SK-N-MC (cell line): ENCODE measurements around a stretch of chr17.

DNA sequence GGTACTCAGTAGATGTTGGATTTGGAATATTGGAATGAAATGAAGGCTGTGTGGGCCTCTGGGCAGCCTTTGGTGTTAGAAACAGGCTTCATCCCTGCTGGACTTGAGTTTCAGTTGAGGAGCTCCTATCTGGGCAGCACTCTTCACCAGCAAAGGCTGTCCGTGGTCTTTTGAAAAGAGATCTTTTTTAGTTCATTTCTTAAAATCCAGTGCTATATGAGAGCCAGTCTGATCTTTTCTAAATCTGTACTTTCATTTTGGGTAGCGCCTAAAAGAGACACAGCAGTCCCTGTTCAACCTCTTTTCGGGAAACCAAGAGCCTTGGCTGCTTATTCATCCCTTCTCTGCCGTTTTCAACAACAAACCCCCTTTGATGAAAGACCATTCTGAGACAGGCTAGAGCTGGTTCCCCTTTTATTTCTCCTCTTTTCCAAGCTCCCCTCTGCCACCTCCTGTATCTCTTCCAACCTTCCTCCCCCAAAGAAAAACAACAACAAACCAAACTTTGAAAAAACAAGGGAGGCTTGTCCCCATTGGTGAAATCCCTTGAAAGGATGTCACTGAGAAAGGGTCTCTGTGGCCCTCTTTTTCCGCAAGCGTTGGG lies 101.1 kb downstream of the PITPNC1 start:
- RRBS: no CpG with 5 or more reads among the region's 6 CpGs

GRCh38 chr17:67492797-67493427 lies 115.8 kb downstream of the PITPNC1 start:
- RRBS: no CpG with 5 or more reads among the region's 14 CpGs

- RRBS: 60% methylated on average over 1 of the region's 28 CpGs
Observed at GRCh38 chr17:67528605-67529585, 151.8 kb downstream of the PITPNC1 start.

GRCh38 chr17:68070646-68071047 lies 35.1 kb downstream of the KPNA2 start:
- RRBS: no CpG with 5 or more reads among the region's 8 CpGs

DNA sequence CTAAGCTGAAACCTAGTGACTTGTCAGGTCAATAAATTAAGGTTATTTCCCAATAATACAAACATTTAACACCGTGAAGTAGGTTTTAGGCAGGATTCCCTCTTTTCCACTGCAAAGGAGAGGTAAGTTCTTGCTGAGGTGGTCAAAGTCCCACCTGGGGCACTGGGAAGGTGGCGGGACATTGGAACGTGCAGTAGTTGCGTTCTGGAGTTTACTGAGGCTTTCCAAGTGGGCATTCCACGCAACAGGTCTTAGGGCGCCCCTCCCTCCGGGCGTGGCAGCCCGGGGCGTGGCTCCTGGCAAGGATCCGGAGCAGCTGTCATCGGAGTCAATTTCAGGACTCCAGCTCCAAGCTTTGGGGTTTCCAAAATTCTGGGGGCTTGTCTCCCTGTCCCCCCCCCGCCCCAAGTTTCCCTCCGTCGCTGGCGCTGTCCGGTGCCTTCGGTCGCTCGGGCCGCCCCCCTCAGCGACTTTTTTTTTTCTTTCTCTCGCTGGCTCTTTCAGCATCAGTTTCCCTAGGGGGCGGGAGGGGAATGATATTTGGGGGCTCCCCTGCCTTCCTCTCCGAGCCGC lies 43.1 kb upstream of the AMZ2 start:
- RRBS: no CpG with 5 or more reads among the region's 26 CpGs

GRCh38 chr17:68205606-68206295 lies 42.1 kb upstream of the AMZ2 start:
- RRBS: 1% methylated on average over 14 of the region's 64 CpGs

DNA sequence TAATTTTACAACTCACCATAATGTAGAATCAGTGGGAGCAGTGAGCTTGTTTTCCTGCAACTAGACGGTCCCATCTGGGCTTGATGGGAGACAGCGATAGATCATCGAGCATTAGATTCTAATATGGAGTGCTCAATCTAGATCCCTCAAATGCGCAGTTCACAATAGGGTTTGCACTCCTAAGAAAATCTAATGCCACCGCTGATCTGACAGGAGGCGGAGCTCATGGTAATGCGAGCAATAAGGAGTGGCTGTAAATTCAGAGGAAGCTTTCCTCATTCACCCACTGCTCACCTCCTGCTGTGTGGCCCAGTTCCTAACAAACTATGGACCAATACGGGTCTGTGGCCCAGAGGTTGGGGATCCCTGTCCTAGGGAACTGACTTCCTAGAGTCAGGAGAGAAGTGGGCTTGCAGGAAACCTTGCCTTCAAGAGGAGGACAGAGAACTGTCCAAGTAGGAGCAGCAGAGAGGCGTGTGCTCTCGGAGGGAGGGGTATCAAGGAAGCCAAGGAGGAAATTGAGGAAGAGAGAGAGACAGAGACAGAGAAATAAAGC lies 25.2 kb upstream of the AMZ2 start:
- RRBS: no CpG with 5 or more reads among the region's 10 CpGs

DNA sequence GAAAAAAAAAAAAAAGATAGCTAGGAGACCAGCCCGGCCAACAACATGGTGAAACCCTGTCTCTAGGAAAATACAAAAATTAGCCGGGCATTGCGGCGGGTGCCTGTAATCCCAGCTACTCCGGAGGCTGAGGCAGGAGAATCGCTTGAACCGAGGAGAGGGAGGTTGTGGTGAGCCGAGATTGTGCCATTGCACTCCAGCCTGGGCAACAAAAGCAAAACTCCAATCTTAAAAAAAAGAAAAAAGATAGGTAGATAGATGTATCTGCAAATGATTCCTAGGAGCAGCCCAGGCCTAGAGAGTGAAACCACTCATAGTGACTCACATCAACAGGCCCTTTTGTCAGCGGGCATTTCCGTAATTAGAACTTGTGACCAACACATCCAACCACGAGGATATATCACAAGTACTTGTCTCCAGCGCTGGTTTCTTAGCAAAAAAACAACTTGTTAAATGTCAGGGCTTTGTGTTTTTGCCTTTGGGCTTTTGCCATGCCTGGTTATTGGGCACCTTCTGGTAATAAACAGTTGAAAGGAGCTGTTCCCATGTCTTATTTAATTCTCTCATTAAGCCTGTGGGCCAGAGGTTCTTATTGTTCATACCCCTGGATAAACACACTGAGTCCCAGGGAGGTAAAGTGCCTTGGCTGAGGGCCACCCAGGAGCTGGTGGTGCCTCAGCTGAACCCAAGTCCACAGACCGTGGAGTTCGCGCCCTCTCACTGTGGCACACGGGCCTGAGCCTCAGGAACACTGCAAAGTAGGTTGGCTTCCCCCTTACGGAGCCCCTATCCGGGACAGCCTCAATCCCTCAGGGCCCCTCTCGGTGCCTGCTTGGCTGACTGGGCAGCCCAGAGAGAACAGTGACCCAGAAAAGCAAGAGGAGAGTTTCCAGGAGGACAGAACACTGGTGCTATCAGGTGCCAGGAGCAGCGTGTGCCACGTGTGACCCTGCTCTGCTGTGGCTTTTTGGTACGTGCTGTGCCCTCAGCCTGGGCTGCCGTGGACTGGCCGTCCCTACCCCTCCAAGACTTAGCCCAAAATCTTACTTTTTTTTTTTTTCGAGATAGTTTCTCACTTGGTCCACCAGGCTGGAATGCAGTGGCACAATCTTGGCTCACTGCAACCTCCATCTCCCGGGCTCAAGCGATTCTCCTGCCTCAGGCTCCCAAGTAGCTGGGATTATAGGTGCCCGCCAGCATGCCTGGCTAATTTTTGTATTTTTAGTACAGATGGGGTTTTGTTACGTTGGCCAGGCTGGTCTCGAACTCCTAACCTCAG lies 12.6 kb upstream of the AMZ2 start:
- RRBS: no CpG with 5 or more reads among the region's 30 CpGs

- RRBS: no CpG with 5 or more reads among the region's 10 CpGs
Observed at GRCh38 chr17:68237186-68237757, 10.6 kb upstream of the AMZ2 start.

GRCh38 chr17:68267642-68268361 lies 20.0 kb downstream of the AMZ2 start:
- RRBS: no CpG with 5 or more reads among the region's 7 CpGs

DNA sequence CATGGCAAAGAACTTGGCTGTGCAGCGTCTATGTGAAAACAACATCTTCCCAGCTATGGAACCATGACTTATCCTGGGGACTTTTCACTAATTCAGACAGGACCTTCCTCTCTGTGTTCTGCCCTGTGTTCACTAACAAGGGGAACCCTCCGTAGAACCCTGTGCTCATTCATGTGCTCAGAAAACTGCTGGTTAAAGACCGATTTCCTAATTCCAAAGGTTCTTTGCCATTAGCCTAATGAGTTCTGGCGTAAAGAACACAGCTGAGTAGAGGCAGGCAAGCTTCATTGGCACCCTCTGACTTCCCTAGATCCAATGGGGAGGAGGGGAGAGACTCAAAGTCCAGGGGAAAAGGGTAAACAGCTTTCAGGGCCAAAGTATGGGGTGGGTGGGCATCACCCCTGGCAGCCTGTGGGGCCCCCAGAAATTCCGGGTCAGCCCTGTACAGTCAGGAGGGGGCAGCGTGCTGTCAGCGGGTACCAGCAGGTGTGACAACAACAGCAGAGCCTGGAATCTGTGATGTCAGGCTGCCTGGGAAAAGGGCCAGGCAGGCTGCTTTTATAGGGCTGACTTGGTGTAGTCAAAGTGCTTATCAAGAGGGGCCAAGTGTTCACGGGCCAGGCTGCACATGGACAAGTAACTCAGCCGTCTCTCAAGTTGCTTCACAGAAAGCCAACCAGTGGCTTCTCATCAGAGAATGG lies 71.0 kb downstream of the WIPI1 start:
- RRBS: no CpG with 5 or more reads among the region's 9 CpGs

- RRBS: no CpG with 5 or more reads among the region's 10 CpGs
Observed at GRCh38 chr17:68433981-68434389, 23.3 kb downstream of the WIPI1 start.

DNA sequence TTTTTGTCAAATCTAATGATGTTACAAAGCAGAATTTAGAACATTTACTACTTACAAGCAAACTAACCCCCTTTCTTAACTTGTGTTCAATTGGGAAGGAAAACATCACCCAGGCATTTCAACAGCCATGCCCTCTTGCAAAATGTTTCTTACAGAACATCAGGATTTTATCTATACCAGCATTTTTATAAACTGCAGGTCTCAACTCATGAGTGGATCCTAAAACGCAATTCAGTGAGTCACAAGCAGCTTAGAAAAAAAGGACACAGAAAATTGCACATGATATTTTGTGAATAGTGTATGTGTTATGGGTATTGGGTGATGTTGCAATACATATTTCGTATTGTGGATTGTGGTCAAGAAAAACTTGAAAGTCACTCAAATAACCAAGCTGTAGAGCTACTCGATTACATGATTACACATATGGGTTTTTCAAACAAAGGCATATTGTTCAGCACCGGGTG lies 1.5 kb downstream of the WIPI1 start:
- RRBS: no CpG with 5 or more reads among the region's 4 CpGs

DNA sequence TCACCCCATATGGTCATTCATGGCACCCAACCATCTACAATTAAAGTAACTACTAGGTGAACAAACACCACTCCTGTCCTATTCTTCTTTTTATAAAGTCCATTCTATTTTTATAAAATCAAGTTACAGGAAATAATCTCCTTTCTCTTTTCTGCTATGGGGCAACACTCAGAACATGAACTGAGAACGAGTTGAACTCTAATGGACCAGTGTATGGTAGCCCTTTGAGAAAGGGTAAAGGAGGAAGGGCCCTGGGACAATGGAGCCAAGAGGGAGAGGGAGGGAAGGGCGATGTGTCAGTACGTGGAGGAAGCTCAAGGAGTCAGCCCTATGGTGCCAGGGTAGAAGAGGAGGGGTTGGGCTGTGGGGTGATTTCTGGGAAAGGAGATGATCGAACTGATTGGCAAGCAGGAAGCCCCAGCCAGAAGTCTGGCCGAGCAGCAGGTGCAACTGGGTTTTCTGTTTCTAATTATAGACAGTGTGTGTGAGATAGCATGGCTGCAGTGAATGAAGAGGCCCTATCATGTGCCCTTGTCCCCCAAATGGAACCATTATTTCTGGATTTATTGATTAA lies 4.3 kb upstream of the WIPI1 start:
- RRBS: no CpG with 5 or more reads among the region's 5 CpGs

- RRBS: no CpG with 5 or more reads among the region's 16 CpGs
Observed at GRCh38 chr17:68539259-68540007, 27.2 kb downstream of the PRKAR1A start.

DNA sequence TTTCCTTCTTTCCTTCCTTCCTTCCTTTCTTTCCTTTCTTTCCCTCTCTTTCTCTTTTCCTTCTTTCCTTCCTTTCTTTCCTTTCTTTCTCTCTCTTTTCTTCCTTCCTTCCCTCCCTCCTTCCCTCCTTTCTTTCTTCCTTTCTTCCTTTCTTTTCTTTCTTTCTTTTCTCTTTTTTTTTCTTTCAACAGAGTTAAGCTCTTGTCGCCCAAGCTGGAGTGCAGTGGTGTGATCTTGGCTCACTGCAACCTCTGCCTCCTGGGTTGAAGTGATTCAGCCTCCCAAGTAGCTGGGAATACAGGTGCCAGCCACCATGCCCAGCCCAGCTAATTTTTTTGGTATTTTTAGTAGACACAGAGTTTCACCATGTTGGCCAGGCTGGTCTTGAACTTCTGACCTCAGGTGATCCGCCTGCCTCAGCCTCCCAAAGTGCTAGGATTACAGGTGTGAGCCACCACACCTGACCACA lies 27.6 kb downstream of the FAM20A start:
- RRBS: no CpG with 5 or more reads among the region's 2 CpGs

DNA sequence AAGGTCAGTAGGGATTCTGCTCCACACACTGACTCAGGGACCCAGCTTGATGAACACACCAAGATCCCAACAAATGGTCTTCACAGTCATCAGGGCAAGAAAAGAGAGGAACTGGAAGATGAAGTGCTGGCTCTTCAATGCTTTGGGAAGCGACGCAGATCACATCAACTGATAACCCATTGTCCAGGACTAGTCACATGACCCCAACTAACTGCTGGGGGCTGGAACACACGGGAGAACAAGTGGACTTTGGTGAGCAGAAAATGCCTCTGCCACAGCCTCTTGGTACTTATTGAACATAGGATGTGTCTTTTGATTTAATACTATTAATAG lies 21.5 kb downstream of the FAM20A start:
- RRBS: no CpG with 5 or more reads among the region's 3 CpGs

GRCh38 chr17:68596403-68597296 lies 4.5 kb downstream of the FAM20A start:
- RRBS: no CpG with 5 or more reads among the region's 7 CpGs

- RRBS: no CpG with 5 or more reads among the region's 5 CpGs
Observed at GRCh38 chr17:68819397-68819895, 135.7 kb downstream of the ABCA8 start.